Measurements from ENCODE around the gene ABCF1.

DNA sequence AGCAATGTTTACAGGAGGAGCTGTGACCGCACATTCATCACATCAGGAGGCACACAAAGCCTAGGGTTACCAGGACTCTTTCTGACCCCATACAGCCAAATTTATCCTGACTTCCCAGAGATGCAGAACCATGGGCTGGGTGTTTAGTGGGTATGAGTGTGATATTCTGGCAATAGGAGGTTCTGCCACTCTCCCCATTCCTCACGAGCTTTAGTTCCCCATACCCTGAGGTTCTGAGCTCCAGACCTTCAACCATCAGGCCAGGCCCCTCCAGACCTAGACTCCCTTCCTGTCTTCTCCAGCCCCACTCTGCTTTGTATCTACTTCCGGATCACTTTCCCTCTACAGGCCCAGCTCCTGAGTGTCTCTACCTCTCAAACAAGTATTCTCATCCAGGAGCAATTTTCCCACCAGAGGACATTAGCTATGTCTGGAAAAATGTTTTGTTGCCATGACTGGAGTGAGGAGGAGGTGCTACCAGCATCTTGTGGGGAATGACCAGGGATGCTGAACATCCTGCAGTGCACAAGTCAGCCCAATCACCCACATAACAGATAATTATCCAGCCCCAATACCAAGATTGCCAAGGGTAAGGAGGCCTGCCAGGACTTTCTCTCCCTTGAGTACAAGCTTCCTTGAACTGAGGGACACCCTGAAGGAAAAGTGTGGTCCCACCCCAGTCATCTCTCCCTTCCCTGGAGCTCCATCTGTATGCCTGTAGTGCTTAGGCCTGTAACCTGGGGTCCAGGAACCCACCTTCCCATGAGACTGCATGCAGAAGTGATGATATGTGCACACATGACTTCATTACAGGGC, 4.6 kb downstream of the HLA-F start:
- PRO-cap: no peak
- RAMPAGE, long total RNA, 3 experiments: no peak in any of the 3 experiments

DNA sequence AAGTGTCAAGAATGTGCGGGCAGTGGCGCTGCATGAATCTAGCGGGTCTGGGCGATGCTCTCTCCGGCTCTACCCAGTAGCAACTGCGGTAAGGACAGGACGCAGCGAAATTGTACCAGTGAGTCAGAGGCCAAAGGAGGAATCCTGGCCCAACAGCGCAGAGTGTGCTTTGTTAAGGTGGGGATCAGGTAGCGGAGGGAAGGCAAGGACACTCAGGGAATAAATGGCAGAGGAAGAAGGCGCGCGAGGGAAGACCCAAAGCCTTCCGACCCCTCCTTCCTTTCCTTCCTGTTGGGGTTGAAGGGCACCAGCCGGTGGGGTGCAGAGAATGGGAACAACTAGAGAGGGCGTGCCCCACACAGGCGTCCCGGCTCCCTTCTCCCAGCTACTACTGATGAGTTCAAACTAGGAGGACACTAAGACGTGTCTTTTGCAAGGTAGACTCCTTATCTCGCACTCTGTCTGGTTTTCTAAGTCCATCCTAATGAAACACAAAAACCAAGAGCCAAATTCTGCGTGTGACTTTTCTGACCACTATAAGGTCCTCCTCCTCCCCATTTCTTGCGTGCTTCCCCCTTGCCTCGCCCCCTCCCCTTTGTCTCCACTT, 32.3 kb downstream of the HLA-F start:
- PRO-cap: no peak
- RAMPAGE, long total RNA, 3 experiments: no peak in any of the 3 experiments

- PRO-cap: unidirectional peak, plus-strand start at chr6:29887730; bidirectional peak, plus-strand start at chr6:29888166, minus-strand start at chr6:29888081
- RAMPAGE, long total RNA, 3 experiments: start-site peak on the minus strand in 1 of 3 experiments, at chr6:29888043-29888367 at its widest, 7 reads per replicate
These were observed 54.8 kb upstream of the HLA-A start for GRCh38 chr6:29887106-29888302.

DNA sequence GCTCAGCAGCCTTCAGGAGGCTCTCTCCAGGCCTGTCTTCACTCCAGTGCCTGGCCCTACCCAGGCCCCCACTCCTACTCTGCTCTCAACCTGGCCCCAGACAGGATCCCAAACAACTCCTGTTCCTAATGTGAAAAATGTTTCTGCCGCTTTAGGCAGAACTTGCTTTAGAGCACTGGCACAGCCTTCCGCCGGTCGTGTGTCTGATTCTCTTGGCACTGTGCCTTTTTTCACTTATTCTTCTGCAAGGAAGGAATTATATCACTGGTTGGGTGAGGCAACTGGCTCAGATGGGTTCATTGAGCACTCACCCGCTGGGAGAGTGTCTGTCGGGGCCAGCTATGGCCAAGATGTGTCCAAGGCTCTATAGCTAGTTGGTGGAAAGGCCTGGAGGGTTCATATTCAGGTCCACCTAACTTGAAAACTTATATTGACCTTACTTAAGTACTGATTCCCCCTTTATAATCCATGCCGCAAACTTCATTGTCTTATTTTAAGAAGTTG, 33.6 kb upstream of the HLA-A start:
- PRO-cap: no peak
- RAMPAGE, long total RNA, 3 experiments: no peak in any of the 3 experiments

- PRO-cap: bidirectional peak, plus-strand start at chr6:29927202, minus-strand start at chr6:29927054
- RAMPAGE, long total RNA, 3 experiments: no peak in any of the 3 experiments
These were observed 15.3 kb upstream of the HLA-A start for GRCh38 chr6:29927000-29927524.

GRCh38 chr6:29964435-29965685, 22.5 kb downstream of the HLA-A start:
- PRO-cap: no peak
- RAMPAGE, long total RNA, 3 experiments: no peak in any of the 3 experiments

- PRO-cap: bidirectional peak, plus-strand start at chr6:29976699, minus-strand start at chr6:29976734; bidirectional peak, plus-strand start at chr6:29977101, minus-strand start at chr6:29977027
- RAMPAGE, long total RNA, 3 experiments: no peak in any of the 3 experiments
These were observed 34.6 kb downstream of the HLA-A start for GRCh38 chr6:29976525-29977675.

DNA sequence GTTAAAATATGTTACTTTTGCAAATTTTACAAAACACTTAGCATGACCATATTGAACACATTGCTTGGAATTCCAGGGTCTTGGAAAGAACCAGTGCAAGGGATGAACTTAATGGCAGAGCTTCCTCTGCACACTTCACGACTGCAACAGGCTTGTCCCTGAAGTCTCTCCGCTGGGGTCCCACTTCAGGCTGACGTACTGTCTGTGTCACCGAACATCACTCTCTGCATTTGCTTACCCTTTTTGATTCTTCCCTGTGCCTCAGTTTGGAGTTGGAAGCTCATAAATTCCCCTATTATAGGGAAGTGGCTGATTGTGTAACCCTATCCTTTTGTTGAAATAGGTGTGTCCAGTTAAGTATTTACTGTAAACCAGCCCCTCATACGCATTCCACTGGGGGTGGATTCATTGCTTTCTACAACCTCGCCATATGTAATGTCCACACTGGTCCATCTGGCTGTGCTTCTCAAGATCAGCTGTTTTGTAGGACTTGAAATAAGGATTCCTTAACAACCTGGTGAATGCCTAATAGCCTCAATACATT, 6.2 kb upstream of the TRIM40 start:
- PRO-cap: no peak
- RAMPAGE, long total RNA, 3 experiments: no peak in any of the 3 experiments

DNA sequence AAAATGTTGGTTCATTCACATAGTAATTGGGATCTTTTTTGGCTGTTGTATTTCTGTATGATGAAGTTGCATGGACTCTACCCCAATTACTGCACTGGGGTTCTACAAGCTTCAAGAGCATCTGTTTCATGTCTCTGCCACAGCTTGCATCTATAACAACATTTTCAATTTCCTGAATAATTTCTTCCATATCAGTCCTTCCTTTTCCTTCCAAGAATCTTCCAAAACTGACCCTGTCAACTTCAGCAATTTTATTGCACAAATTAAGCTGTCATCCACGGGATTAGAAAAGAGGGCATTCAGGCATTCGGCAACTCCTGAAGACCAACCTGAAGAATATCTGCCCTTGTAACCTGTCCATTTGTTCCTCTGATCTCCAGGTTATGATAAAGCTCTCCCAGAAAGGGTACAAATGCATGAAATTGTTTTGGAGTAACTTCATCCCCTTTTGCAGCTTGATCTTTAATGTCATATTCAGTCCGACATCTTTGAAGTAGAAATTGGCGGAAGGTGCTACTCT, 23.8 kb downstream of the TRIM15 start:
- PRO-cap: no peak
- RAMPAGE, long total RNA, 3 experiments: no peak in any of the 3 experiments

DNA sequence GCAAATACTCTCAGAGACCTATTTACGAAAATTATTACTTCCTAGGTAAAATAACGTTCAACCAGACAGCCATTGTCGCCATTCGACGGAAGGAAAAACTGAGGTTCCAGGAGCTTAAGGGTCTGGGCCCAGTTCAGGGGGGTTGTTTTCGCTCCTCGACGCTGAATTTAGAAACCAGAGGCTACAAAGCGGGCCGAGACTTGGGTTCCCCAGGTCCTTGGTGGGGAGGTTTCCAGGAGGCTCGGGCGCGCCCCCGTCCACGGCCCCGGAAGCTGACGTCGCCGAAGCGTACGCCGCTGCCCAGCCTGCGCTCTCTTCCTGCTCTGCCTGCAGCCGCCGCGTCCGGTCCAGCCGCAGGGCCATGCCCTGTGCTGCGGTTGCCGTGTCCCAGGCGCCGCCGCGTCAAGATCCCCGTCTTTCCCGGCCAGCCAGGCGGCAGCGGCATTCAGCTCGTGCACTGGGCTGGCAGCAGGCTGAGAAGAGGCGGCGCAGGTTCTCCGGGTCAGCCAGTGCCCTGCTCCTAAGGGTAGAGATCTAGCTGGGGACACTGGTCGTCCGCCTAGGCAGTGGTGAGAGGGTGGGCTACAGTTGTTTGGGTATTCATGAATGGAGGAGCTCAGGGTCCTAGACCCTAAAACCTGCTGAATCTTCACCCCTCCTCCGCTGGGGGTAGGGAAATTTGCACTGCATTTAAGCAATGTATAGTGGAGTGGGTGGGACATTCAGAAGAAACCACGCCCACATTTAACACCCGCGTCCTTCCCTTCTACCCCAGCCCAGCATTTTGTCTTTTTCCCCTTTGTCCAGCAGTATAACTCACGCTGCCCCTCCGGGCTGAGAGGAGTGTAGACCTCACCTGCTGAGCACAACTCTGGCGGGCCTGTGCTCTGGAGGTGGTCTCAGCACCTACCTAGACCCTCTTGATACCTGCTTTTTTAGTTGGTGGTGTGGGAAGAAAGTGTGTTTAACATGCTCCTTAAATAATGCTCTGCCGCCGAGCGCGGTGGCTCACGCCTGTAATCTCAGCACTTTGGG, 1.0 kb upstream of the TRIM26 start:
- PRO-cap: bidirectional peak, plus-strand start at position 332 of the sequence, minus-strand start at position 320 of the sequence; unidirectional peak, minus-strand start at position 665 of the sequence
- RAMPAGE, long total RNA, 3 experiments: no peak in any of the 3 experiments

DNA sequence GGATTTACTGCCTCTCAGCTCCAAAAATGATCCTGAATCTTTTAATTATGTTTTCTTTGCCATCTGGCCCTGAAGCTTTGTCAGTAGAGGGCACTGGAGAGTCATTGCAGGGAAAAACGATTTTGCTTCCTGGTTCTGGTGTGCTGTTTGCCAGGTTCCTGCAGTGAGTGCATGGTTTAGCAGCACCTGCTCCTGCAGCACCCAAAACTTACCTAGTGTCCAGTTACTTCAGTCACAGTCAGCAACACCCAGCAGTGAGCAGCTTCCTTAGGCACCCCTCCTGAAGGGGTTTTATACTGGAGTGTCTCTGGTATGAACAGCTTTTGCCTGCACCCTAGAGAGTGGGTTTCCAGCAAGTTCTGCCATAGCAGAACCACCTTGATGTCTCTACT, 6.0 kb upstream of the TRIM26 start:
- PRO-cap: no peak
- RAMPAGE, long total RNA, 3 experiments: no peak in any of the 3 experiments

- PRO-cap: no peak
- RAMPAGE, long total RNA, 3 experiments: no peak in any of the 3 experiments
These were observed 7.4 kb upstream of the TRIM39 start for GRCh38 chr6:30319065-30320051.

GRCh38 chr6:30327292-30327619, 529 bp downstream of the TRIM39 start:
- PRO-cap: no peak
- RAMPAGE, long total RNA, 3 experiments: no peak in any of the 3 experiments

DNA sequence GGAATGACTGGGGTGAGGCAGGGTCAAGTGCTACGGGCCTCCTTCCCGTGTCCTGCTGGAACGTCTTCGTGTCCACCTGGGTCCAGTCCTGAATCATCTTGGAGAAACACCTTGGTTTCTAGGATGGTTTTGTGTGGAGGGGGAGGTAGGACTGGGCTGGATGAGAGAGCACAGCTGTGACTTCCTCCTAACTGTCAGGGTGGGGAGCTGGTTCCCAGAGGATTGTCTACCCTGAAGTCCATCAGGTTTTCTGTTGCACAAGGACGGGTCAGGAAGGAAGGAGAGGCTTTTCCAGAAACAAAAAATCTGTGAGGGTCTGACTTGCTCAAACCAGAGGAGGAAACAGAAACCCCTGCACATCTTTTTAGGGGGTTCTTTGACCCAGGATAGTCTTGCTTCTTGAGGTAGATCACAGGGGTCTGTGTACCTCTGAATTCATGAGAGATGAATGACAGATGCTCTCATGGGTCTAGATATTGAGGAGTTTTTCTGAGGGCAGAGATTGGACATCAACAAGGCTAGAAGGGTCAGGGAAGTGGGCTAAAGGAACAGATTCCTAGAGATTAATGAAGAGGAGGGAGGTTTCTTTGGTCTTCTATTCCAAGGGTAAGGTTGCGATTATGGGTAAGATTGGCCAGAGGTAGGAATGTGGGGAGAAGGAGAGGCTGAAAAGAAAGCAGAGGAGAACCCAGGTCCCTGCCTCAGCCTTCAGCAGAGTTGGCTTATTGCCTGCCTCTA, 2.5 kb upstream of the RPP21 start:
- PRO-cap: no peak
- RAMPAGE, long total RNA, 3 experiments: no peak in any of the 3 experiments

GRCh38 chr6:30344690-30344961, 330 bp upstream of the RPP21 start:
- PRO-cap: no peak
- RAMPAGE, long total RNA, 3 experiments: no peak in any of the 3 experiments

GRCh38 chr6:30465117-30465338, 24.3 kb upstream of the HLA-E start:
- PRO-cap: no peak
- RAMPAGE, long total RNA, 3 experiments: no peak in any of the 3 experiments

- PRO-cap: no peak
- RAMPAGE, long total RNA, 3 experiments: no peak in any of the 3 experiments
These were observed 1.6 kb upstream of the HLA-E start for GRCh38 chr6:30487651-30488083.

DNA sequence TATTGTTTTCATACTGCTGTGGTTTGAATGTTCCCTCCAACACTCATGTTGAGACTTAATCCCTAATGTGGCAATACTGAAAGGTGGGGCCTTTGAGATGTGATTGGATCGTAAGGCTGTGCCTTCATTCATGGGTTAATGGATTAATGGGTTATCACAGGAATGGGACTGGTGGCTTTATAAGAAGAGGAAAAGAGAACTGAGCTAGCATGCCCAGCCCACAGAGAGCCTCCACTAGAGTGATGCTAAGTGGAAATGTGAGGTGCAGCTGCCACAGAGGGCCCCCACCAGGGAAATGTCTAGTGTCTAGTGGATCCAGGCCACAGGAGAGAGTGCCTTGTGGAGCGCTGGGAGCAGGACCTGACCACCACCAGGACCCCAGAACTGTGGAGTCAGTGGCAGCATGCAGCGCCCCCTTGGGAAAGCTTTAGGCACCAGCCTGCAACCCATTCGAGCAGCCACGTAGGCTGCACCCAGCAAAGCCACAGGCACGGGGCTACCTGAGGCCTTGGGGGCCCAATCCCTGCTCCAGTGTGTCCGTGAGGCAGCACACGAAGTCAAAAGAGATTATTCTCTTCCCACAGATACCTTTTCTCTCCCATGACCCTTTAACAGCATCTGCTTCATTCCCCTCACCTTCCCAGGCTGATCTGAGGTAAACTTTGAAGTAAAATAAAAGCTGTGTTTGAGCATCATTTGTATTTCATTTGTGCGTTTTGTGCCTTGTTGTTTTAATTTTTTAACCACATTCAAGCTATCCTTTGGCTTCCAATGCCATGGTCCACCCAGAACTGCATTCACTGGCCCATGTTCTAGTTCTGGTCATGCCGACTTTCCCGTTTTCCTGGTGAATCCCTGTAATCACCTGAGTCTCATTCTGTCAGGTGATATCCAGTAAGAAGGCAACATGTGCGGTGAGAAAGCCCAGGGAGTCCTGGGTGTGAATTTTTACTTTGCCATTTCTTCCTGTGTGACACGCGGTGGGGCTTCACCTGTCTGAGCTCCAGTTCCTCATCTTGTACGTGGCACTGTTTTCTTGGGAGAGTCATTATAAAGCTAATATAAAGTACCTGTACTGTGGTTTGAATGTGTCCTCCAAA, 4.5 kb downstream of the HLA-E start:
- PRO-cap: no peak
- RAMPAGE, long total RNA, 3 experiments: no peak in any of the 3 experiments

DNA sequence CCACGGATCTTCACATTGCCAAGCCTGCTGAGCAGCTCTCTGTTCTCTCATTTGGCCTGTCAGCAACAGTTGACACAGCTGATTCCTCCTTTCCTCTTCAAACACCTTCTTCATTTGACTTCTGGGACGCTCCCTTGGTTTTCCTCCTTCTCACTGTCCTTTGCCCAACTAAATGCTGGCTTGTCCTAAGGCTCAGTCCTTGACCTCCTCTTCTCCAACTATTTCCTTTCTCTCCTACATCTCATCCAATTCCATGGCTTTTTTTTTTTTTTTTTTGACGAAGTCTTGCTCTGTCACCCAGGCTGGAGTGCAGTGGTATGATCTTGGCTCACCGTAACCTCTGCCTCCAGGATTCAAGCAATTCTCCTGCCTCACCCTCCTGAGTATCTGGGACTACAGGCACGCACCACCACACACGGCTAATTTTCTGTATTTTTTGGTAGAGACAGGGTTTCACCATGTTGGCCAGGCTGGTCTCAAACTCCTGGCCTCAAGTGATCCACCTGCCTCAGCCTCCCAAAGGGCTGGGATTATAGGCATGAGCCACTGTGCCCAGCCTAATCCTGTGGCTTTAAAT, 6.6 kb downstream of the GNL1 start:
- PRO-cap: no peak
- RAMPAGE, long total RNA, 3 experiments: no peak in any of the 3 experiments

- PRO-cap: bidirectional peak, plus-strand start at chr6:30571451, minus-strand start at chr6:30571324
- RAMPAGE, long total RNA, 3 experiments: start-site peak on the plus strand in 3 of 3 experiments, at chr6:30571426-30571481 at its widest, 21 to 985 reads per replicate
These were observed at the start of gene ABCF1 for GRCh38 chr6:30571359-30571914. Gene ABCF1 (plus strand): TSS chr6:30571442.

Data from tibial nerve (tissue), 3 donors.